Measurements from ENCODE around the genes PTPN4 and TMEM185B.

GRCh38 chr2:119474951-119475623, 43.4 kb downstream of the TMEM37 start:
- PRO-cap = no peak

GRCh38 chr2:119490665-119491325, 33.5 kb downstream of the SCTR start:
- PRO-cap = no peak

DNA sequence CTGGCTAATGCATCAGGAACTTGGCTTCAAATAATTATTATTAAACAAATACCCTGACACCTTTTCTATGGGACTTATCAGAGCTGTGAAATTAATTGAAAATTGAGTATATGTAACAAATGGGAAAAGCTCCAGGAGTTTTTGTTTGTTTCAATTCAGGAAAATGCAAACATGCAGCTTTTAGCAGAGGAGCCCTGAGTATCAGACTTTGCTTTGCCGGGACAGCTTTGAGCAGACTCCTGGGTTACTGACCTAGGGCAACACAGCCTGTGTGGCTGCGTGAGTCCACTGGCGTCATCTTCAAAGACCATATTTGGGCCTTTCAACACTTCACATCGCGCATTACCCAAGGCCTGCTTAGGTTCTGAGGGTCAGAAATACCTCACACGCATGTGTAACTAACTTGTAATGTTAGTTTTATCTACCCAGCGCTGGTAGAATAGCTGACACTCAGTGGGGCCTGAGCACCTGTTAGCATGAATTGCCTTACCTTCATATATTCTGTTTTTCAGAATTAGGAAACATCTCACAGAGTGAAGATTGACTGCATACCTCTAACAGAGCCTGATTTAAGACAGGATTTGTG, 35.5 kb downstream of the CFAP221 start:
- PRO-cap = no peak

- PRO-cap = no peak
These were observed 2.9 kb upstream of the PTPN4 start for GRCh38 chr2:119756695-119757330.

- PRO-cap = bidirectional peak, plus-strand start at chr2:119759911, minus-strand start at chr2:119759656
These were observed at the start of gene PTPN4 for GRCh38 chr2:119759247-119760616. TSS of gene PTPN4 (plus strand) at chr2:119759922.

DNA sequence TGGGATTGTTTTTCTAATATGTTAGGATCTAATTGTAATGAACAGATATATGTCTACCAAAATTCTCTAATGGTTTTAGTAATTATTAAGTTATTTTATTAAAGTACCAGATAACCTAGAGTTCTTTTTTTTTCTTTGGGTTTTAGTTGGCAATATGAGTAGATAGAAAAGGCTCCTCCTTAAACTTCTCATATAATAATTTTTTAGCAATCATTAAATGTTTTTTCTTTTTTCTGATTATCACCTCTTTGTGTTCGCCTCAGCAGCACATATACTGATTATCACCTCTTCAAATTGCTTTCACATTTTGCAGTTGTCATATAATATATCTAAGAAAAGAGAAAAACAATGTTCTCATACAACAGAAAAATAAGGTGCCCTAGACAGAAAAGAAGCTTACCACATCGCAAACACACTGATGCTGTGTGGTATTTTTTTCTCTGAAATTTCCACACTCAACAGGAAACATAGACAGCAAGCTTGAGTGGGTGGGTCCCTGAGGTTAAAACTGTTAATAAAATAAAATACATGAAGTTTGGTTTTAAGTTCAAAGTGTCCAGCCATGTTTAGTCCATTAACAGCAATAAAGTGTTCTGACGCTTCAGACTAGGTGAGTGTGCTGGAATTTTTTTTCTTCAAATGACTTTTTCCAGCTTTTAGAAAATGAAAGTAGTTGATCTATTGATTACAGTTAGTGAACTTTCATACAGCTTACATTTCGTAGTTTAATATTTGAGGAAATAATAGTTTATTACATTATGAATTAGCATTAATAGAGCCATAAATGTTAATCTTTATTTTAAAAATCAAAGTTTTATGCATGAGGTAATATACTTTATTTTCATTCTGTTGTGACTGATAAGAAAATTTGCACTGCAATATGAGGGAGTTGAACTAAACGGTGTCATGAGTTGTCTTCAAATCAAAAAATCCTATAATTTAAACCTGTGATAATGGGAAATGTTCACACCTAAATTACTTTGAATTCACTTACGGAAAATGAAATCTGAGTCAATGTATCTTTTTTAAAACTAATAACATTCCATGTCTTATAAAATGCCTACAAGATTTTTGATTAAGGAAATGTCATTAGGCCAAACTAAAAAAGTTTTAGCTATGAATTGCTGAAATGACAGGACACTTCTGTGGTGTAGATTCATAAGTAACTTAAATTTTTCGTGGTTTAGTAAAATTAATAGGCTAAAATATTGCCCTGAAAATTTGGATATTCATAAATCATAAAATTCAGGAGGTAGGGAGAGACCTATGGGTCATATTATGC, 83.2 kb upstream of the EPB41L5 start:
- PRO-cap = no peak

DNA sequence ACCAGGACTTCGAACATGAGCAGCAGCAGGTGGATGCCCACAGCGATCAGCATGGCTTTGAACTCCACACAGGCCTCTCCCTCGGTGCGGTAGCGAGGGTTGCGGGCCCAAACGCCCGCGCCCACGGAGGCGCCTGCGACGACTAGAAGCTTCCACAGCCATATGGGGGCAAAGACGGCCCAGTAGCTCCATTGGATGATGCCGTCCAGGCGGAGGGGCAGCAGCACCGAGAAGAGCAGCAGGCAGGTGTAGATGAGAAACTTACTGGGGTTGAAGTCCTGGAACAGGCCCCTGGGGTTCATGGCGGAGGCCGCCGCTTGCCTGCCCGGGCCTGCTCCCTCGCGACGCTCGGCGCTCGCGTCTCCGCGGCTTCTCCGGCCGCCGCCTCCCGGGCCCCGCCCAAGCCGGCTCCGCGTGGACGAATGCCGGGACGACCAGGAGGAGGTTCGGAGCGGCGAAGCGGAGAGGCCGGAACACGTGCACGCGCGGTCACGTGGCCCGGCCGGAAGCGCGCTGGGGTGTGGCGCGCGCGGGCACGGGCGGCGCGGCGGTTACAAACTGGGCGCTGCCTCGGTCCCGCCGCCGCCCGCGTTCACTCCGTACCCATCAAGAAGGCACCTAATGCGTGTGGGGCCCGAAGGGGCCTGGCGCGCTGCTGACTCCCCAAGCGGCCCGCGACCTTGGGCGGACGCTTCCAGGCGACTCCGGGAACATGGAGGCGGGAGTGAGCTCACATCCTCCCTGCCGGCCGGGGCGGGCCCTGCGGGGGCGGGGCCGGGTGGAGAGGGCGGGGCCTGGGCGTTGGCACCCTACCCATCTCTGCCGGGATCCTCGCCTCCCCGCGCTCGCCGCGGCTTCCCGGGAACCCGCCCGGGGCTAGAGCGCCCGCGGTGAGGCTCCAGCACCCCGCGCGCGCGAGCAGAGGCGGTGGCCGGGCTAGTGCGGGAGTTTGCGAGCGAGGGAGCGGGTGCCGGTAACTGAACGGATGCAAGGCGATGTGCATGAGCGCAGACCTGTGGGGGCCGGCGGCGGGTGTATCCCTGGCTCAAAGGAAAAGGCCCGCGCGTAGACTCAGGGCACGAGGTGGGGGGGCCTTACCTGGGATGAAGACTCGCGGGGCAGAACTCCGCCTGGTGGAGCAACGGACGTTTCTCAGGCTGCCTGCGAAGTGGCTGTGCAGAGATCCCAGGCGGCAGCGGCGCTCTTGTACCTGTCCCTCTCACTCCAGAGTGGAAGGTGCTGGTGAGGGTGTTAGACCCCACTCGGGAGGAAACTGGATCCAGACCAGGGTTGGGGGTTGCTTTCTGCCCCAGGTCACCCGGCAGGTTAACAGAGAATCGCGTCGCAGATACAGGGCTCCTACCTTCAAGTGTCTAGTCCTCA, at the start of gene TMEM185B:
Gene TMEM185B, minus strand, starts transcription at position 726 of the 1,383 bp plus-strand sequence.
- PRO-cap = bidirectional peak, plus-strand start at position 861 of the sequence, minus-strand start at position 706 of the sequence; unidirectional peak, plus-strand start at position 1,222 of the sequence

DNA sequence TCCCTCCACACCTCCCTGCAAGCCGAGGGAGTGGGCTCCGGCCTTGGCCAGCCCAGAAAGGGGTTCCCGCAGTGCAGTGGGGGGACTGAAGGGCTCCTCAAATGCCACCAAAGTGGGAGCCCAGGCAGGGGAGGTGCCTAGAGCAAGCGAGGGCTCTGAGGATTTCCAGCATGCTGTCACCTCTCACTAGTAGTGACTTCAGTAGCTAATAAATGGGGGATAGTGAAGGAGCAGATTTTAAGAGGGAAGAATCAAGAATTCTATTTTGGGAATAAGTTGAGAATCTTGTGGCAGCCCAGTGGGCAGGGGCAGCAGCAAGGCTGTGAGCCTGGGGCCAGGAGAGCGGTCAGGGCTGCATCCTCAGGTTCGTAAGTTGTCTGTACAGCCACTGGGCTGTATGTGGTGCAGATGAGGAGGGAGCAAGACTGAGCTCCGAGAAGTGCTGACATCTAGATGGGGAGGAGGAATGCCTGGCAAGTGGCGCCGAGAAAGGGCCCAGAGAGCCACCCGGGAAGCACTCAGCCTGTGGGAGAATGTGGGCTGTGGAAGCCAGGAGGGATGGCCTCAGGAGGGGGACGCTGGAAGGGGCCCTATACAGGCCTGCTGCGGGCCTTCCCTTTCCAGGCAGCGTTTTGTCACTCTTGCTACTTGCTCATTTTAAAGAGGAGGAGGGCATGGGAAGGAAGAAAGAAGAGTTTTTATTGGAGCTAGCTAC, 7.6 kb downstream of the RALB start:
- PRO-cap = no peak

GRCh38 chr2:120313615-120314138, 32.3 kb upstream of the INHBB start:
- PRO-cap = no peak

GRCh38 chr2:120344760-120345643, 934 bp upstream of the INHBB start:
- PRO-cap = unidirectional peak, plus-strand start at chr2:120344816; bidirectional peak, plus-strand start at chr2:120344881, minus-strand start at chr2:120344861

GRCh38 chr2:120398194-120398476, 52.2 kb downstream of the INHBB start:
- PRO-cap = no peak

DNA sequence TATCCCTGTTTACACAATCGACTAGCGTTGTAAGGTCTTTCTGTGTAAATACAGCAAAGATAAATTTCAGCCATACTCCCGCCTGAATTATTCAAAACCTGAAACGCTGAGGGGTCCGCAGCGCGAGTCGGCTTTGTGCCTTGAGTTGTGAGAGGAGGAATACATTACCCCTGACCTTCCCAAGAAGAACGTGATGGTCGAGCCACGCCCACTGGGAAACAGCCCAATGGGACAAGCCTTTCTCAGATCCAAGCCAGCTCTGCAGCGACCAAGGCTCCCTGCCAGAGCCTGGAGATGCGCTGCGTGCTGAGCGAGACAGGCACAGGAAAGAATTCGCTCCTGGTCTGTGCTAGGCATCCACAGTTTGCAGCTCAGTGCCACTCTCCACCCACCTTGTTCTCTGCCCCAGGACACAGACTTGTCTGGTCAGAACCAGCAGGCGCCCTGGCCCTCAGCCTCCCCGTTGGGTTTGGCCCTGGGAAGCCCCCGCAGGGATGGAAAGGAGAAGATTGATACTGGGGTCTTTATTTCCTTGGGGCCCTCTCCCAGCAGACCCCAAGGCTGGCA, 74.1 kb upstream of the GLI2 start:
- PRO-cap = no peak

DNA sequence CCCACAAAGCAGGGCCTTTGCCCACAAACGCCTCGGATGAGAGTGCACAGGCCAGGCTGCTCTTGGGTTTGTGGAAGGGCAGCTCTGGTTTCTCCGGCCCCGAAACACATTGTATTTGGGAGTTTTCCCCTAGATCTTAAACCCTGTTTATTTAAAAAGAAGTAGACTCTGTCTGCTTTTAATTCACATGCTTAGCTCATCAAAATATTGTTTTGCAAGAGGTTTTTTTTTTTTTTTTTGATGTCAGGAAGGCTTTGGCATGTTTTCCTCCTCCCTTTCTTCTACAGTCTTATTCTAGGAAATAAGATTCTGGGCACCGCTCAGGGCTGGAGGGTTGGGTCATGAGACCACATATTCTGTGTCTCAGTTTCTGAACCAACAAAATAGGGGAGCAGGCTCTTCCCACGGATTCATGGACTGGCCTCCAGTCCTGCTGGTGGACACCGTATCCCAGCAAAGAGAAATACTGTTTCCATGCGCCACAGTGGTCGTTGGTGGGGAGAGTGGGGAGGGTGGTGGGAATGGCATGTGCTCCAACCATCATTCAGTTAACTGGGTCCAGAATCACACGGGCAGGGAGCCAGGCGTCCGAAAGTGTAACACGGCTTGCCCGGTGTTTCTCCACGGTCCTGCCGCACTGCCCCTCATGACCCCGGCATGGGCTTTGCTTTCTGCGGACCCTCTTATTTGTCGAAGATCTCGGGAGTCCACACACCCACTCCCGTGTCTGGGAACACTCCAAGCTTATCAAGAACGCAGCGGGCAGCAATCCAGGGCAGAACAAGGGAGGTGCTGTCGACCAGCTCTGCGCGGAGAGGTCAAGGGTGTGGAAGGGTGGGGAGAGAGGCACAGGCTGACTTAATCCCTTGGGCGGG, 176.6 kb downstream of the GLI2 start:
- PRO-cap = no peak

- PRO-cap = no peak
These were observed 133.3 kb downstream of the TFCP2L1 start for GRCh38 chr2:121151656-121152194.

DNA sequence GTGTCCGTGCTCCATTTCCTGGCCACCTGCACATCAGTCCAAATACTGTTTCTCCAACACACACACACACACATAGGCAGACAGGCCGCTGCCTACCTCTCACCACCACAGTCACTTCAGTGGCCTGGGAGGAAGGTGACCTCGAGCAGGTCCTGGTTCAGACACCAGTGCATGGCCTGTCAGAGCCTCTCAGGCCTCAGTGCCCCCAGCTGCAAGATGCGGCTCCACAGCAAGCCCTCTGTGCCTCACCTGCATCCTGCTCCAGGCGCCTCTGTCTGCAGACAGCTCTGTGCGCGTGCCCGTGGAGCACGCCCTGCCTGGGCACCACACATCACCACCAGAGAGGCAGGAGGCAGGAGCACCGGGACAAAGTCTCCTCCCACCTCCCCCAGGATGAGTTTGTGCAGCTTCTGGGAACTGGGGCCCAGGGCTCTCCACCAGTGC, 98.8 kb downstream of the TFCP2L1 start:
- PRO-cap = no peak

GRCh38 chr2:121203637-121204225, 81.3 kb downstream of the TFCP2L1 start:
- PRO-cap = no peak

DNA sequence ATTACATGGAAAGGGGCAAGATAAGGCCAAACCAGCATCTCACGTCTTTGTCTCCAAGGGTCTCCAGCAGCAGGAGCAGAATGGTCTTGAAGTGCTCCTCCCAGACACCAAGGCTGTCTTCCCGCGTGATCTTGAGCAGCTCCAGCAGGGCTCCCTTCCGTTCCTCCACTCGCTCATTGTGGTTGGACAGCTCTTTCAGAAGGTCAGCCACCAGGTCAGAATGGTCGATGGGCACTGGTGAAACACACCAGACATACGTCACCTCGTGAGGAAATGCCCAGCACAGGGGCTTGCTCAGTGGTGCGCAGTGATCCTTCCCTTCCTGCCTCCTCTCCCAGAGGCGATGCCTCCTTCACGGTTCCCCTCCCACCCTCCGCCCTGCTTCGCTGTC, 80.0 kb upstream of the TFCP2L1 start:
- PRO-cap = no peak

DNA sequence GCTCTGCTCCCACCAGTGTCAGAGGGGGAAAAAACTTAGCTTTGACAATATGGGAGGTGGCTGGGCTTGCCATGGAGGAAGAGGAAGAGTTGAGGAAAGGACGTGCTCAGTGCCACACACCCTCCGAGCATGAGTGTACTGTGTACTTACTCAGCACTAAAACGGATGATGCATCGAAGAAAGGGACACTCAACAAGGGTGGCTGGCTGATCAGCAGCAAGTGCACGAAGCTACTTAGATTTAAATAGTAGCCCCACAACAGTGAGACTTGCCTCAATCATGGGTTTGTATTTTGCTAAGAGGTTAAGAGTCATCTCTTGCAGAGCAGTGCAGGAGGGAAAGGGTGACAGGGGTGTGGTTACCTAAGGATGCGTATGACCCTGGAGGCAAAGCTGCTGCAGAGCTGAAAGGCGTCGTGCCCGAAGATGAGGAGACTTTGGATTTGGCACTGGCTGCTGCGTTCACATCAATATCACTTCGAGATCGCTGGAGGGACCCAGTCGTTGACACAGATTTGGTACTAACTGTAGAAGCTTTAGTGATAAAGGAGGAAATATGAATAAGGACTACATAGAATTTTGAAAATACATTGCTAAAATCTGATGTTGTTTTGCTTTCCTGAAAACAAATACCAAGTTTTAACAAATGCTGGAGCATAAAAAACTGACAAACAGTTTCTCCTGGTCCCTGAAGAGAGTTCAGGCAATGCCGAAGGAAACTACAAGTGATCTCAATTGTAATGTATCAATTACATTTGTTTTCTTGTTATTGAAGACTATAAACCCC, 162.2 kb upstream of the TFCP2L1 start:
- PRO-cap = no peak

DNA sequence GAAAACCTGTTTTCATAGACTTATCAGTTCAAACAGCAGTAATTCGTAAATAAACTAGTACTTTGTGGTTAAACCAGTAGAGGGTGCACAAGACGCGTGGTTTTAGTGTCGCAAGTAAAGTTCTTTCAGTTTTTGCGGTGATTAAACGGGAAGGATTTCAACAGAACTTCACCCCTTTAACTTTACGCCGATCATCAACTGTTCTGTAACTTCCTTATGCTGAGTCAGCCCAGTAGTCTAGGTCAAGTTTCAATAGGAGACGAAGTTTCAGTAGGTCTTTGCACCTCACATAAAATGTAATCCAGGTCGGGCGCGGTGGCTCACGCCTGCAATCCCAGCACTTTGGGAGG, 118.3 kb downstream of the CLASP1 start:
- PRO-cap = no peak

- PRO-cap = no peak
These were observed 37.0 kb downstream of the NIFK start for GRCh38 chr2:121699315-121700404.

Measured in parotid gland (tissue), 1 donor.